Glomerular endothelial cell (primary cell): ENCODE data around the genes NAXD and ATP11A.

DNA sequence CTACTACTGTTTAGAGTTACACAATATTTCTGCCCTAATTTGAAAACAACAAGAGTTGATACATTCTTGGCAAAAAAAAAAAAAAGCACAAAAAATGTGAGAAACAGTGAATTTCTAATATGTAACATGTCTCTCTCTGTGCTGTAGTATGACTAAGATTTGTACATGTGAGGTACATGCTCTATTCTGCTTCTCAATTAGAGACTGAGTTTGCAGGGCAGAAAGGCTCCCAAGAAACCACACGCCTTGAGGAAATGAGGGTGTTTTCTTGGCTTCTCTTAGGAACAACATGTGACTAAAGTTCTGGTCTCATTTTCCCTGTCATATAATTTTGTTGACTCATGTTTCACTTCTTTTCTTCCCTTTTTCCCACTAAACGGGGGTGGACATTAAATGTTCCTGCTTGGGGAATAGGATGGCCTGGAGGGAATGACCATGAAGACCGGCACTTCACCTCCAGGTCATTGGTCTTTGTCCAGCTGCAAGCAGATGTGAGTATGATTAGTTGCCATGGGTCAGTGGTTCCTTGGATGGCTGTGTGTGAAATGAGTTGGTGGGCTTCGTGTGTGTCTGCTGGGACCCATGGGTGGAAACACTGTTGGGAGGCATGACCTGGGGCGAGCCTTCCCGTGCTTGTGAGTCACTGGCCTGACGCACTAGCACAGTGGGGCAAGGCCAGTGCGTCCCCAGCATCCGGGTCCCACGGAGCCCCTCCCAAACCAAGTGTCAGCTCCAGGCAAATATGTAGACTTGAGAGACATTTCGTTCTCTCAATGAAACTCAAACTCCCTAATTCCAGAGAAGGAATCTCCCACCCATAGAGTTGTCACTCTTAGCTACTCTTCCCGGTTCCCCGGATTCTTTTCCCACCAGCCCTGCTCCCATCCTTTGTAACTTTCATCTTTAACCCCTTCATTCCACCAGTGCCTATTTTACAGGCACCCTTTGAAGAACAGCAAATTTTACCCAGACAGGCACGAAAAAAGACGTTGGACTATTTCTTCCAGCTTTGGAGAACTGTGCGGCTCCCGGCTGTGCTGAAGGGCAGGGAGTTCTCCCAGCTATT, 56.5 kb downstream of the COL4A1 start:
- RAMPAGE, long total RNA, result no peak

GRCh38 chr13:110263692-110264435, 43.1 kb downstream of the COL4A1 start:
- RAMPAGE, long total RNA, result no peak

- RAMPAGE, long total RNA, result no peak
Observed at GRCh38 chr13:110264436-110265172, 42.4 kb downstream of the COL4A1 start.

DNA sequence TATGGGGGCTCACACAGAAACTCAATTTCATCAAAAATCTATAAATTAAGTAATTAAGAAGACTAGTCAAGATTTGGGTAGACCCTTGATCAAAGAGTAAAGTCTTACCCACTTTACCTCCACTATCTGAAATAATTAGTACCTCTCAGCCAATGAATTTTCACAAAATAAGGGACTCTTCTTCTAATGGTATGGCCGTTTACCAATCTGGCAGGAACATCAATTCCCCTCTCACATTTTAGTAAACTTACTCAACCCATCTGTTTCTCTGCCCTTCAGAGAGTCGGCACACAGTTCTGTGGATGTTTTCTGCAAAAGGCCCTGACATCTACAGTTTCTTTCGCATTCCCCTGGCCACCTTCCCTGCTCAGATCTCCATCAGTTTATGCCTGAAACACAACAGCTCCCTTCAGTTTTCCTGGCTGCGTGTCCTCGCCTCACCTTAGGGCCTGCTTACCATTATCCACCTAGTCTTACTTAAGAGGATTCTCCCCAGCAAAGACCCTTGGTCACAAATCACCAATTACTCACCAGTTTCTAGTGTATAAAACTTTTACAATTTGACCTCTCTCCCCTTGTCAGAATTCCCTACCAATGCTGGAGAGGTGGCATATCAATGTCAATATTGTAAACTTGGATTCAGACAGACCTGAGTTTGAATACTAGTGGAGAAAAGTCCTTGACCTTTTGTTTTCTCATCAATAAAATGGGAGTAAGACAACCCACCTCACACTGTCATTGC, 25.2 kb downstream of the COL4A1 start:
- RAMPAGE, long total RNA, result no peak

DNA sequence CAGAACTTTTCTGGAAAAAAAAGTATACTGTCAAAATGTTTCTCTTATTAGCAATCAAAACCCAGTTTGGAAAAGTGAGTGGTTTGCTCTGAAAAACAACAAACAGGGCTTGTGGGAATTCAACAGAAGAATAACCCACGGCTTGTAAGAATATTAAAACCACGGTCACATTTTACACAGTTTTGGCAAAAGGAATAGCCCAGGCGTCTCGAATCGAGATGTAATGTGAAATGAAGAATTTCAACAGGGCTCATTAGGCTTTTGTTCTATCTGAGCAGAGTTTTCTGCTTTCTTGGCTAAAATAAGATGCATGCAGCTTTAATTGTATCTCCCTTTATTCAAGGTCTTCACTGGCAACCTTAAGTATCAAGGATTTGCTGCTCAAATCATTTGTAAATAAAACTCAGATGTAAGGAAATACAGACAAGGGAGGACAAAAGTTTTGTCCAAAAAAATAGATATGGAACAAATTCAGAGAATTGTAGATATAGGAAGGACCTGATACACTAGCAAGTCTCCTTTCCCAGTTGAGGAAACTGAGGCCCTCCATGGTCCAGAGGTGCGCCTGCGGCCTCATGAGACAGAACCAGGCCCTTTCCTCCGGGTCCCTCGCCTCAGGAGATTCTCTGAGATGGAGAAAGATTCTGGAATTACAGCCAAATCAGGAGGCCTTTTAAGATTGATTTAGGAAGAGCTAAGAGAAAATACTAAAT, 71.0 kb downstream of the COL4A2 start:
- RAMPAGE, long total RNA, result no peak

- RAMPAGE, long total RNA, result no peak
Observed at GRCh38 chr13:110400540-110401256, 93.6 kb downstream of the COL4A2 start.

DNA sequence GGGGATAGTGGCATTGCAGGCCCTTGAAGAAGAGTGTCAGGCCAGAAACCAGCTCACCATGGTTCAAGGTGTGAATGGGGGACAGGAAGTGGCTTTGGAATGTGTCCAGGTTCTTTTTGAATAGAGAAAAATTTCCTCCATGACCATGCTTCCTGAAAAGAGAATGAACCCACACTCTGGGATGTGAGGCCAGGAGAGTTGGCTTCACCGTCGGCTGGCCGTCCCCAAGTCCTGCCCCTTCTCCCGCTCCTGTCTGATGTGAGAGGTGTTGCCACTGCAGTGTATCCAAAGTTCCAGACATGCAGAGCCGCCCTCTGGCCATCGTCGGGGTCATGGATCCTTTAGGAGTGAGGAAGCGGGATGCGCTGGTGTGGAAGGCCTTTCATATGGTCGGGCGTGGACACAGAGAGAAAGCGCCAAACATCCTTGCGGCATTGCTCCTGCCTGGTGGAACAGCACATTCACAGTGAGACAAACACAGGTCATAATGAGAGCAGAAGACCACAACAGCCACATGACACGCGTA, 101.2 kb downstream of the COL4A2 start:
- RAMPAGE, long total RNA, result no peak

GRCh38 chr13:110411960-110413092, 105.2 kb downstream of the COL4A2 start:
- RAMPAGE, long total RNA, result no peak

DNA sequence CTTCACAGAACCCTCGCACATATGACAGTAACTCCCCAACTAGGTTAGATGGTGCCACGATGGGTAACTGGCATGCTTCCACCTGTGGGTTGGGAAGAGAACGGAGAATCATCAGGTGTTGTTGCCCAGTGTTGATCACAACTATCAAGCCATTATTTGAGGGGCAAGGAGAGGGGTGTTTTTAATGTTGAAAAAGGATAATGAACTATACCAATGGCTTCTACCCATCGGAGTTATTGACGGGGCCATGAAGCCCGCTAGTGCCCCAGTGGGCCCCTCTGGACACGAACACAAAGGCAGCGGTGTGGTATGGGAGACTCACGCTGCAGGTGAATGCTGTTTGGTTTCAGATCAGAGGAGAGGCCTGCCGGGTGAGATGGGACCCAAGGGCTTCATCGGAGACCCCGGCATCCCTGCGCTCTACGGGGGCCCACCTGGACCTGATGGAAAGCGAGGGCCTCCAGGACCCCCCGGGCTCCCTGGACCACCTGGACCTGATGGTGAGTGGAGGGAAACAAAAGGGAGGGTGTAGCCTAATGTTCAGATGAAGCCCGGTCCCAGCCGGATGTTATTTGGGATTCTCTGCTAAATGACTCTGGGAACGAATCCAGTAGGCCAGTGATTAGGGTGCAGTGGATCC, 111.4 kb downstream of the RAB20 start:
- RAMPAGE, long total RNA, result no peak

DNA sequence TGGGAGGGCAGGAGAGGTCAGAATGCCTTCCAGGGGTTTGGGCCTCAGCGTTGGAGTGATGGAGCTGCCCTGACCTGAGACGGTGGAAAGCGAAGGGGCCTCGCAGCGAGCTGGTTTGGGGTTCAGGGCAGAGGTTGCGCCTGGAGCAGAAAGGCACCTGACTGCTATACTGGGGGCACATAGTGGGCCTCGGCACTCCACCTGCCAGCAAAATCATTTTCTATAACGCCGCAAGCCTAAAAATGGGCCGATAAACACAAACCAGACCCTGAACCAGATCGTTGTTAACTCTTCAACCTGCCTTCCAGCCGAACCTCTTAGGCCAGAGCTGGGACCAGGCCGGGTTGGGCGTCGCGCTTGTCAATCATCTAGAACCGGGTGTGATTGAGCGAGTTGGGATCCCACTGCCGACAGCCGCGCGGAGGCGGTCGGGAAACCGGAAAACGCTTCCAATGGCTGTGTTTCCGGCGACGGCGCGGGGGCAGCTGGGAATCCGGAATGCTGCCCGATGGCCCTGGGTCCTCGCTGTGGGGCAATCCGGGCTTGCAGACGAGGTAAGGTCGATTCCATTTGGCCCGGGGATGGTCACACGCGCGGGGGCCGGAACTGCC, at the start of gene NAXD:
TSS of gene NAXD (plus strand) at position 452 of the 611 bp plus-strand sequence.
- RAMPAGE, long total RNA, result no peak

DNA sequence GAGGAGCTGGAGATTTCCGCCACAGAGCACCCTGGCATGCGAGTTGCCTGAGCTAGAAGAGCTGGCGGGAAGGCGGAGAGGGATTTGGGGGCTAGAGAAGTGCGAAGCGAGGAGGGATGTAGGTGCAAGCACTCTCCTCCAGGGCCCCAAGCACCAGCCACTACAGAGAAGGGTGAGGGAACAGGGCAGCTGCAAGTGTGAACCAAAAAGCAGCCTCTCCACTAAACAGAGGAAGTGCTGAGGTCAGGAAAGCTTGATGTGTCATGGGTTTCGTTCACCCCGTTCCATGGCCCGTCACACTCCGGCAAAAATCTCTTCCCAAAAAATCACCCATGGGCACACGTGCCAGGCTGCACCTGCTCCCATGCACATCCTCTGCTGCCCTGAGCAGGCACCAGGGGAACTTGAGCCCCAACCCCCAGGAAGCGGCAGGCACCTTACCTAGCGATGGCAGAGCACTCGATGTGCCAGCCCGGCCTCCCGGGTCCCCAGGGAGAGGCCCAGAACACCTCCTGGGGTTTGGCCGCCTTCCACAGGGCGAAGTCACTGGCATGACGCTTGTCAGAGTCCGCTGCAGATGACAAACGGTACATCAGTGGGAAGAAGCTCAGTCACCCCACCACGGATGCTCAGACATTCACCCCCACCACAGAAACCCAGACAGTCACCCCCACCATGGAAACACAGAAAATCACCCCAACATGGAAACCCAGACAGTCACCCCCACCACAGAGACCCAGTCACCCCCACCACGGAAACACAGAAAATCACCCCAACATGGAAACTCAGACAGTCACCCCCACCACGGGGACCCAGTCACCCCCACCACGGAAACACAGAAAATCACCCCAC, 29.2 kb downstream of the CARS2 start:
- RAMPAGE, long total RNA, result no peak

DNA sequence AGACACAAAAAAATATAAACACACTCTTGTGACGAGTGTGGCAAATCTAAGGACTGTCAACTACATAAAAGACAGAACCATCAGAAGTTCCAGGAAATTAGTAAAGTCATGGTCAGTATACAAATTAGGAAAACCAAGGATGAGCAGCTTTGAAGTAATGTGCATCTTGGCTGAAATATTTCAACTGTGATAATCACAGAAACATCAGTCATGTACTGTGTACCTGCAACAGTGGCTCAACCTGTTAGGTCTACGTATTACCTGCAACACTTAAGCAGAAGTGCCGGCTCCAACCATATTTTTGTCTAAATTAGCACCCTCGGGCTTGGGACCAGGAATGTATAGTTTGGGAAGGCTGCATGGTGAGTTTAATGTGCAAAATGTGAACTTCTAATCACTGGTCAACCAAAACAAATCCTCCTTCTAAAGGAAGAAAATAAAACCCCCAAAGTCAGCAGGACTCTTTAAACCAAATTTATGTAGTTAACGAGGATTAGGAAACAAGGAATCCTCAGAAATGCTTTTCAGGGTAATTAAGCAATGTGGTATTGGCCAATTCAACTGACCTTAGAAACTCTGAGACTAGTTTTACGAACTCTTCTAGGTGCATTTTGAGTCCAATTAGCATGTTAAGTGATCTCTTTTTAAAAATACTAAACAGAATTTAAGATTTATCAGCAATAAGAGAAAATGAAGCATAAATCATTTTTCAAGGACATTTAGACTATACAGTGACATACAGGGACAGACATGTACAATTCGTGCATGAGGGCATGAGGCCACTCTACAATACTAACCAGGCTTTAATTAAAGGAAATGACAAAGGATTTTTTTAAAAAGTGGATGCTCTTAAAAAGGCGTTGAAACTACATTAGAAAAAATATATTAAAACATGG, 24.2 kb downstream of the ANKRD10 start:
- RAMPAGE, long total RNA, result no peak

GRCh38 chr13:111082032-111082654, 33.0 kb upstream of the ARHGEF7 start:
- RAMPAGE, long total RNA, result no peak

- RAMPAGE, long total RNA, result no peak
Observed at GRCh38 chr13:111272279-111272807, 48.1 kb upstream of the TEX29 start.

GRCh38 chr13:111344559-111345384, 24.3 kb downstream of the TEX29 start:
- RAMPAGE, long total RNA, result no peak

DNA sequence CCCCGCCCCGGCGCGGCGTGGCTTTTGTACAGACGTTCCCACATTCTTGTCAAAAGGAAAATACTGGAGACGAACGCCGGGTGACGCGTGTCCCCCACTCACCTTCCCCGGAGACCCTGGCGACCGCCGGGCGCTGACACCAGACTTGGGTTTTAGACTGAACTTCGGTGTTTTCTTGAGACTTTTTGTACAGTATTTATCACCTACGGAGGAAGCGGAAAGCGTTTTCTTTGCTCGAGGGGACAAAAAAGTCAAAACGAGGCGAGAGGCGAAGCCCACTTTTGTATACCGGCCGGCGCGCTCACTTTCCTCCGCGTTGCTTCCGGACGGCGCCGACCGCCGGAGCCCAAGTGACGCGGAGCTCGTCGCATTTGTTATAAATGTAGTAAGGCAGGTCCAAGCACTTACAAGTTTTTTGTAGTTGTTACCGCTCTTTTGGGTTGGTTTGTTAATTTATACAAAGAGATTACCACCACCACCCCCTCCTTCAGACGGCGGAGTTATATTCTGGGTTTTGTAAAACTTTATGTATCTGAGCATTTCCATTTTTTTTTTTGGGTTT, 2.0 kb downstream of the SOX1 start:
- RAMPAGE, long total RNA, result no peak

DNA sequence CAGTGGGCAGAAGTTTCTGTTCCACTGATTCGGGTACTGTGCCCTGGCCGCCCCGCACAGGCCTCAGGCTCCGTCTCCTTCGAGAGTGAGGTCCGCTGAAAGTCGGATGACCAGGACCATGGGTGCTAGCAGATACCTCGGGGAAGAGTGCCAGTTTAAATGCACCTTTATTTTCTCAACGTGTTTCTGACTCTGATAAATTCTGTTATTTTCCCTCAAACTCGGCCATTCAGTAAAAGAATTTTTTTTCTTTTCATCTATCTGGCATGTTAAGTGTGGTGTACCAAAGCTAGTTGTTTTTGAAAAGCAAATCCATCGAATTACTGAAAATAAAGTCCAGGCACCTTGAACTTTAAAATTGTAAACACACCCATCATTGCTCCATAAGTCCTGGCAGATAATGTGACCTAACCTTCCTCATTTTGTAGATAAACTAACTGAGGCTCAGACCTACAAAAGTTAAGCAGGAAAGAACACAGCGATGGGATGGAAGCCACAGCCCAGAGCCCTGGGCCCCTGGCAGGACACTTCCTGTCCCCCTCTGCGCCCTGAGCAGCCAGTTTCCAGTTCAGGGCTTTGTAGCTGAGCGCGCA, 126.8 kb downstream of the SOX1 start:
- RAMPAGE, long total RNA, result no peak

- RAMPAGE, long total RNA, result no peak
Observed at GRCh38 chr13:112229975-112230464, 146.1 kb upstream of the SPACA7 start.

GRCh38 chr13:112527334-112527782, 60.6 kb downstream of the TUBGCP3 start:
- RAMPAGE, long total RNA, result no peak

- RAMPAGE, long total RNA, result no peak
Observed at GRCh38 chr13:112689650-112690299, at the start of gene ATP11A. Gene ATP11A (plus strand): TSS chr13:112690038.